Stomach (tissue), 7 donors: ENCODE measurements around the genes NPIPA2, ABCC6 and NPIPA7.

DNA sequence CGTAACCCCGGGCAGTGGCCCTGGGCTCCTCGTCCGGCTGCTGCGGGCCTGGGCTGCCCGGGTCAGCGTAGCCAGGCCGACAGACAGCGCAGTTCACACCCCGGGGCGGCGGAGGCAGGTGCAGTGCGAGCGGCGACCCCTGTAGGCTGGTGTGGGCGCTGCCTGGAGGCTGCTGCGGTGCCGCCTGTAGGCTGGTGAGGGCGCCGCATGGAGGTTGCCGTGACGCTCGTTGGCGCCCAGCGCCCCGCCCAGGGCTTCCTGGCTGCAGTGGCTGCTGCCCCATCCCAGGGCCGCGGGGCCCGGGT, at the start of gene NPIPA2:
Gene NPIPA2 (plus strand): TSS at position 251 of the 305 bp plus-strand sequence.
- PRO-cap, result no peak
- RAMPAGE, long total RNA, 5 experiments, result no peak in any of the 5 experiments
- RRBS, result no CpG with 5 or more reads among the region's 29 CpGs

GRCh38 chr16:14856839-14857533, 23.5 kb downstream of the NOMO1 start:
- PRO-cap, result no peak
- RAMPAGE, long total RNA, 5 experiments, result start-site peak on the plus strand in 2 of 5 experiments, at chr16:14856734-14857587 at its widest, 9 to 17 reads per replicate
- RRBS, result 97% methylated on average over 1 of the region's 17 CpGs

GRCh38 chr16:14895476-14895988, 41.7 kb upstream of the NPIPA1 start:
- PRO-cap, result no peak
- RAMPAGE, long total RNA, 5 experiments, result start-site peak on the plus strand in 2 of 5 experiments, at chr16:14895512-14895932 at its widest, 9 reads per replicate
- RRBS, result no CpG with 5 or more reads among the region's 15 CpGs

DNA sequence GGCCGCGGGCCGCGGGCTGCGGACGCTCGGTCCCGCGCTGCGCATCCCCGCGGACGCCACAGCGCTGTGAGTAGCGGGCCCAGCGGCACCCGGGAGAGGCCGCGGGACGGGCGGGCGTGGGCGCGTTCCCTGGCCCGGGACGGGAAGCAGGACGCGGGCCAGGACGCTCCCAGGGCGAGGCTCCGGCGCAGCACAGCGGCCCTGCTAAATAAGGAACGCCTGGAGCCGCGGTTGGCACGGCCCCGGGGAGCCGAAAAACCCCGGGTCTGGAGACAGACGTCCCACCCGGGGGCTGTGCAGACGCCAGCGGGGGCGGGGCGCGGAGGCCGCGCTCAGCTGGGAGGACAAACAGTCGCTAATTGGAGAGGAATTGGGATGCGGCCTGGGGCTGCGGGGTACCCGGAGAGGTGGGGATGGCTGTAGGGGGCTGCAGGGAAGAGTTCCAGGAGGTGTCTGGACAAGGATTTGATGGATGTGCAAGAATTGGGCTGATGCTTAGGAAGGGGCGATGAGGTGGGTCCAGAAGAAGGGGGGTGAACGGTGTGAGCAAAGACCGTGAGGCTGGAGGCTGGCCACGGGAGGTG, 25.3 kb upstream of the NPIPA1 start:
- PRO-cap, result no peak
- RAMPAGE, long total RNA, 5 experiments, result start-site peak on the plus strand in 1 of 5 experiments, centred at position 303 of the sequence, 9 reads per replicate
- RRBS, result no CpG with 5 or more reads among the region's 57 CpGs

DNA sequence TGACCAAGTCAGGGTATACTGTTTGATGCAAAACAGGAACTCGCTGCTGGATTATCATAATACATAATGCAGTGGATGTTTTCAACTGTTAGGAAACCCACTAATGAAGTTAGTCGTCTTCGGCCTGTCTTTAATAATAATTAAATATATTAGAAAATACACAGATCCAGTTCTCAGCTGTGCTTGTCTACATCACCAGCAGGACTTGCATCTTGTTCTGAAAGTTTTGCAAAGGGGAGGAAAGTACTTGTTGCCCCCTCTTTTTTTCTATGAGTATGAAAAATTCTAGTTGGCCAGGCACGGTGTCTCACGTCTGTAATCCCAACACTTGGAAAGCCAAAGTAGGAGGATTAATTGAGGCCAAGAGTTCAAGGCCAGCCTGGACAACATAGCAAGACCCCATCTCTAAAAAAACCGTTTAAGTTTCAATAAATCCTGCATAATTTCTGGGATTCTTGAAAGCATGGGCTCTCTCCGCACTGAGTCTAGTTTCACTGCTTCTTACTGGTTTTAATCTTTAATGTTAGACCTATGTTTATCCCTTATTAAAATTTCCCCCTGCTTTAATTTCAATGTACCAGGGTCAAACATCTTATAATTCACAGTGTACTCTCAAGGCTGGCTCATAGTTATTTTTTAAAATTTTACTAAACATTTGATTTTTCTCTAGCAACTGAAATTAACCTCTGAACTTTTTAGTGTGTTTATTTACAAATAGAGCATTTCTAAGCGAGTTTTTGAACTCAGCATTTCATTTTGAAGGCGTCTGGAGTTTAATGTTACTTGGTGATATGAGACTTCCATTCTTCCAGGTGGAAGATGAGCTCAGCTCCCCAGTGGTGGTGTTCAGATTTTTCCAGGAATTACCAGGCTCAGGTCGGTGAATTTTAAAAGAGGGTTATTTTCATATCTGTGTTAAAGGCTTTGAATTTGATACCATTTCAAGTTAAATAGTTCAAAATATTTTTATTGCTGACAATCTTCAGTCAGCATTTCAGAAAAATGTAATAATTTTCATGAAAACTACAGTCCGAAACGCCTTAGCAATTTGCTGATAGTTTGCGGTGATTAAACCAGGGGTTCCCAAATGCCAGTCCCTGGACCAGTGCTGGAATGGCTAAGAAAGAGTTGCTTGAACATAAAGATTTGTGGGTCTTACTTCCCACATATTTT, 29.7 kb downstream of the NTAN1 start:
- PRO-cap, result no peak
- RAMPAGE, long total RNA, 5 experiments, result start-site peak on the minus strand in 1 of 5 experiments, centred at position 536 of the sequence, 12 reads per replicate
- RRBS, result no CpG with 5 or more reads among the region's 13 CpGs

DNA sequence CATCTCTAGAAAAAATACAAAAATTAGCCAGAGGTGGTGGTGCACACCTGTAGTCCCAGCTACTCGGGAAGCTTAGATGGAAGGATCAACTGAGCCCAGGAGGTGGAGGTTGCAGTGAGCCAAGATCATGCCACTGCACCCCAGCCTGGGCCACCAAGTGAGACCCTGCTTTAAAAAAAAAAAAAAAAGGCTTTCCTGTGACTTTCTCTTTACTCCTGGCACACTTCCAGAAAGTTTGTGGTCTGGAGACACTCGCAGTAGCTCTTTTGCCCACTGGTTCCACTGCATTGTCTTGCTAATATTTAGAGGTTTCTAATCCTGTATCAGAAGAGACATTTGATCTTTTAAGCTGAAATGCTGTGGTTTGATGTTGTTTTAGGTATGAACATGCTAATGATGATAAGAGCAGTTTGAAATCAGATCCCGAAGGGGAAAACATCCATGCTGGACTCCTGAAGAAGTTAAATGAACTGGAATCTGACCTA, 23.4 kb downstream of the NTAN1 start:
- PRO-cap, result no peak
- RAMPAGE, long total RNA, 5 experiments, result no peak in any of the 5 experiments
- RRBS, result no CpG with 5 or more reads among the region's 3 CpGs

GRCh38 chr16:15605983-15606722, 36.8 kb downstream of the MARF1 start:
- PRO-cap, result no peak
- RAMPAGE, long total RNA, 5 experiments, result no peak in any of the 5 experiments
- RRBS, result no CpG with 5 or more reads among the region's 11 CpGs

DNA sequence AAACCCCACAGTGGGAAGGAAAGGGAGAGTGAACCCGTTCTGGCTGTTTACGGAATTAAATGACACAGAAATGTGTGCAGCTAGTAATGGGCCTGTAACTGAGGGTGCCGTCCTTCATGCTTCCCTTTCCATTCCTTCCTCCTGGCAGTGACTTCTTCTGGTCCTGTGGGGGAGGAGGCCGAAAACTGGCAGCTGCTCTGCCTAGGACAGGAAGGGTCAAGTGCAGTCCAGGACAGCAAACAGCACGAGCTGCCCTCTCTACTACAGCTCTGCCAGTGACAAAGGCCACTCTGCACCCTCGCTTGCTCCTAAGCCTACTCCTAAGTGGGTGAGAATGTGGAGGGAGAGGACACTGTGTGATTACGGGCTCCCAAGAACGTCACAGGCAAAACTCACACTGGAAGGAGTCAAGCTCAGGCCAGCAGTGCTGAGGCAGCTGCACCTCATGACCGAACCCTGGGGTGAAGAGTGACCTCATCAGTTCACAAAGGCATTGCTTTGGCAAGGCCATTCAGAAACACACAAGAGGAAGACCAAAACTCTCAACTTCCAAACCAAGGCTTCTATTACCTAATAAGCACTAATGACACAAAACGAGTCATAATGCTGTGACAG, 35.3 kb downstream of the MARF1 start:
- PRO-cap, result no peak
- RAMPAGE, long total RNA, 5 experiments, result no peak in any of the 5 experiments
- RRBS, result no CpG with 5 or more reads among the region's 10 CpGs

- PRO-cap, result no peak
- RAMPAGE, long total RNA, 5 experiments, result no peak in any of the 5 experiments
- RRBS, result no CpG with 5 or more reads among the region's 9 CpGs
These were observed 31.2 kb downstream of the MARF1 start for GRCh38 chr16:15611659-15612165.

- PRO-cap, result no peak
- RAMPAGE, long total RNA, 5 experiments, result no peak in any of the 5 experiments
- RRBS, result no CpG with 5 or more reads among the region's 4 CpGs
These were observed 53.4 kb downstream of the NDE1 start for GRCh38 chr16:15703489-15703883.

GRCh38 chr16:15717113-15717486, 67.1 kb downstream of the NDE1 start:
- PRO-cap, result no peak
- RAMPAGE, long total RNA, 5 experiments, result start-site peak on the minus strand in 1 of 5 experiments, at chr16:15717140-15717337 at its widest, 156 to 746 reads per replicate
- RRBS, result no CpG with 5 or more reads among the region's 20 CpGs

GRCh38 chr16:15728106-15728448, 78.0 kb downstream of the NDE1 start:
- PRO-cap, result no peak
- RAMPAGE, long total RNA, 5 experiments, result no peak in any of the 5 experiments
- RRBS, result no CpG with 5 or more reads among the region's 1 CpG

DNA sequence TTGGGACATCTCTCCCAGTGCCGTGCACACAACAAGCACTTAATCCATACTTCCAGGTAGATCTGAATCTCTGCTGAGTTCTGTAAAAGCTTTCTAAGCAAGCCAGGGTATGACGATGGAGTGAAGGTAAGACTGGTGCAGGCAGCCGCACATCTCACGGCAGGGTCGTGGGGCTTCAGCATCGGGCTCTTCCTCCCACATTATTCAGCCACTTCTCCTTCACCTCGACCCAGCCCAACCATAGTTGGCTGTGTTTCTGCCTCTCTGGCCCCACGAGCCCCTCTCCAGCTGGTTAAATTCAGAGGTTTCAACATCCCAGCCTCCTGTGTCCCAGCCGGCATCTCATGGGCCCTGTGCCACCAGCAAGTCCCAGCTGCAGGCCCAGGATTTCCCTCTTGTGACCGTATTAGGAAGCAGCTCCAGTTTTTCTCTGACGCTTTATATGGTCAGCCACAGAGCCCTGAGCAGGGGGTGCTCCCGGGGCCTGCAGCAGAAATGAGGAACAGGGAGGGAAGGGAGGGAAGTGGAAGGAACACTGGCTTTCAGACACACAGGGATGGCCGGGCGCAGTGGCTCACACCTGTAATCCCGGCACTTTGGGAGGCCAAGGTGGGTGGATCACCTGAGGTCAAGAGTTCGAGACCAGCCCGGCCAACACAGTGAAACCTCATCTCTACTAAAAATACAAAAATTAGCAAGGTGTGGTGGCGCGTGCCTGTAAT, 27.4 kb downstream of the MYH11 start:
- PRO-cap, result bidirectional peak, plus-strand start at position 545 of the sequence, minus-strand start at position 272 of the sequence
- RAMPAGE, long total RNA, 5 experiments, result no peak in any of the 5 experiments
- RRBS, result 33% methylated on average over 2 of the region's 19 CpGs

- PRO-cap, result no peak
- RAMPAGE, long total RNA, 5 experiments, result no peak in any of the 5 experiments
- RRBS, result no CpG with 5 or more reads among the region's 3 CpGs
These were observed 282 bp downstream of the MYH11 start for GRCh38 chr16:15856638-15856854.

GRCh38 chr16:15960984-15961560, 11.7 kb downstream of the ABCC1 start:
- PRO-cap, result bidirectional peak, plus-strand start at chr16:15961392, minus-strand start at chr16:15961250
- RAMPAGE, long total RNA, 5 experiments, result no peak in any of the 5 experiments
- RRBS, result no CpG with 5 or more reads among the region's 7 CpGs

- PRO-cap, result no peak
- RAMPAGE, long total RNA, 5 experiments, result start-site peak on the plus strand in 3 of 5 experiments, at chr16:16111394-16111743 at its widest, 13 to 24 reads per replicate
- RRBS, result no CpG with 5 or more reads among the region's 19 CpGs
These were observed 112.0 kb downstream of the ABCC6 start for GRCh38 chr16:16111178-16111801.

GRCh38 chr16:16182373-16183054, 40.8 kb downstream of the ABCC6 start:
- PRO-cap, result no peak
- RAMPAGE, long total RNA, 5 experiments, result start-site peak on the minus strand in 3 of 5 experiments, at chr16:16182454-16182982 at its widest, 5 to 6 reads per replicate
- RRBS, result no CpG with 5 or more reads among the region's 11 CpGs

- PRO-cap, result no peak
- RAMPAGE, long total RNA, 5 experiments, result start-site peak on the minus strand in 4 of 5 experiments, at chr16:16223451-16223603 at its widest, 15 to 43 reads per replicate
- RRBS, result no CpG with 5 or more reads among the region's 31 CpGs
These were observed at the start of gene ABCC6 for GRCh38 chr16:16223387-16223754. TSS of gene ABCC6 (minus strand) at chr16:16223494.

DNA sequence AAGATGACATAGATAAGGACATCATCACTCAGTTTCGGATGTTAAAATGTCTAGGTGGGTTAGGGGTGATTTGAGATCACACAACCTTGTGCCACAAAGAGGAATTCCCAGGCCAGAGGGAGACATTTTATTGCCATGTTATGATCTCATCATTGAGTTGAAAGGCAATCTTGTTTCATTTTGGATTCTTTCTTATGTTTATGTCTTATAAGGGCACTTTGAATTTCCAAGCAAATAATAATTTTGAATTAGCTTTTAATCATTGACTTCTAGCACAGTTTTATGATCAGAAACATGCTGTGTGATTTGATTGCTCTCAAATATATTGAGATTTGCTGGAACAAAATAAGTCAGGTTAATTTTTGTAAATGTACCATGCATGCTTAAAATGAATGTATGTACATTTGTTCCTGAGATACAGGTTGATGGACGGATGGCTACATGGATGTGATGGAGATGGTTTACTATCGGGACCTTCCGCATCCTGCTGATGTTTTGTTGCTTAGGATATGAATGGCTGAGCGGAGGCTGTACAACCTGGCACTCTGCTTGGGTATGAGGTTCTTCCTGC, at the start of gene NPIPA7:
Gene NPIPA7 (plus strand): TSS at position 386 of the 571 bp plus-strand sequence.
- PRO-cap, result no peak
- RAMPAGE, long total RNA, 5 experiments, result no peak in any of the 5 experiments
- RRBS, result no CpG with 5 or more reads among the region's 5 CpGs

- PRO-cap, result unidirectional peak, minus-strand start at chr16:16804917
- RAMPAGE, long total RNA, 5 experiments, result no peak in any of the 5 experiments
- RRBS, result no CpG with 5 or more reads among the region's 1 CpG
These were observed 425.8 kb downstream of the NPIPA7 start for GRCh38 chr16:16804862-16805075.